ENCODE measurements around a stretch of chr9.

DNA sequence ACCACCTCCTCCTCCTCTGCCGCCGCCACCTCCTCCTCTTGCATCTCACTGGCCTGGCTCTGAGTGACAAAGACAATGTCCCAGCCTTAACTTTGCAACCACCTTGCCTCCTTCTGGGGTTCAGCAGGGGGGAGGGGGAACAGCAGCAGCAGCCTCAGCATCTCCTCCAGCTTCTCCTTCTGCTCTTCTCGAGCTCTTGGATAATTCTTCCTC lies 466 bp upstream of the ZNF462 start:
- RRBS: no CpG with 5 or more reads among the region's 3 CpGs

DNA sequence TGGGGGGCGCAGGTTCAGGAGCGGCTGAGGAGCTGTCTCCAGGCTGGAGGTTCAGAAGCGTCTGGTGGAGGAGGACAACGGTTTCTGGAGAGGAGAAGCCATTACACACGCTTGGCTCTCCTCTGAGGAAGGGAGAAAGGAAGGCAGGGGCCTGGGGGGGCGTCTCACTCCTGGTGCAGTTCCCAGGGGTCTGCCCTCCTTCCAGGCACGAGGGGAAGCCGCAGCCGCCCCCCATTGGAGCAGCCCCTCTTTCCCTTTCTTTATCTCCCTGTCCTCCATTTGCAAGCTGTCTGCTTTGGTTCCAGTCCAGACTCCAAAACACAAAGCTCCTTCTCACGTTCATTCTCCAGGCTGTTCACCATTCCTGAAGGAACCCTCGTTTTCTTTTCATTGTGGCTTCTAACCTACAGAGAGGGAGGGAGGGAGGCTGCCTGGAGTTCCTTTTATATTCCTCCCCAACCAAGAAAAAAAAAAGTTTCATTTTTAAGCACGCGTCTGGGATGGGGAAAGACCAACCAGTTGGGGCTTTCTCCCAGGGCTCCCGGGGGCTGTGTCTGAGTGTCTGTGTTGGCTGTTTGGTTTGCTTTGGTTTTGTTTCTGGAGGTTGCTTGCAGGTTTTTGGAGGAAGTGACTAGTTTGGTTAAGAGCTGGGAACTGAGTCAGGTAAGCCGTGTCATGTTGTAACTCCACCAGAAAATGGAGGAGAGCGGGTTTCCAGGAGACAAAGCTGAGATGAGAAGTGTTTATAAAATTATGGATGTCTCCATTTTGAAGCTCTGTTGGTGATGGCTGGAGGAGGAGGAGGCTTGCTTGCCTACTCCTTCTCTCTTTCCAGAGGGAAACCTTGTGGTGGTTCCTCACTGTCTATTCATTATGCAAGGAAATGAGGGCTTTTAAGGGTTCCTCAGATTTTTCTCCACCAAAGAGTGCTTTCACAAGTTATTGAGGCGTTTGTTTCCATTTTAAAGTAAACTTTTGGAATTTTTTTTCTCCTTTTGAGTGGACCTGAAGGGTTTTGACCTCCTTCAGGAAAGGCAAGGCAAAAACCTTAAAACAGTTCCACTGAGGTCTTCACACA lies 1.6 kb downstream of the ZNF462 start:
- RRBS: no CpG with 5 or more reads among the region's 17 CpGs

- RRBS: no CpG with 5 or more reads among the region's 4 CpGs
Measured at GRCh38 chr9:106878863-106879405, 16.0 kb downstream of the ZNF462 start.

GRCh38 chr9:106928985-106929946 lies 66.3 kb downstream of the ZNF462 start:
- RRBS: no CpG with 5 or more reads among the region's 27 CpGs

- RRBS: no CpG with 5 or more reads among the region's 3 CpGs
Measured at GRCh38 chr9:107068512-107069027, 205.6 kb downstream of the ZNF462 start.

DNA sequence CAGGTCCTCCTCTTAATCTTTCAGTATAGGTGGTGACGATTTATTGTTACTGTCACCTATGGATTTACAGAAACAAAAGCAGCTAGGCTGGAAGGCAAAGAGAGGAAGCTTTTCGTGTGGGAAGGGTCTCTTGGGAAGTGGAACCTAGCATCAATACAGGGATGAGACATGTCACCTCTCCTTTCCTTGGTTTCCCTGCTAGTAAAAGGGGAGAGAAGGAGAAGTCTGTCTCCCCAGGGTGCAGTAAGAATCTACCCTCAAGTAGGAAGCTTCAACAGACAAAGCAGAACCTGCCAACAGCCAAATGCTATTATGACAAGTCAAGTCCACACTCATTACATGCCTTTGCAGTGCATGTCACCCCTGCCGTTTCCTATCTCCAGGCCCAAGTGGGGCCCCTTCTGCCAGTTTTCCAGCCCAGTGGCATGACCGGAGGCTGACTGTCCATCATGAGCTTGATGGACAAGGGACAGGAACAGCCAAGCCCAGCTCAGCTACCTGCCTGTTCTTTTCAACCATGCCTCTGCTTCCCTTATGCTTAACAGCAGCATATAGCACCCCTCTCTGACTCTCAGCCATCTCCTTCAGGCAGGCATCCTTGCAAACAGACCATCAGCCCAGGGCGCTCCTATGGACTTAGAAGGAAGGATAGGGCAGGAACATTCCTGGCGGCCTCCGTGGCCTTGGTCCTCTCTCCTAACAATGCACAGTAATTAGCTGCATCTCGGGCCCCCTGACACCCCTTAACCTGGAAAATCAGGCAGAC lies 107.2 kb upstream of the RAD23B start:
- RRBS: no CpG with 5 or more reads among the region's 8 CpGs

GRCh38 chr9:107318463-107319157 lies 35.5 kb downstream of the RAD23B start:
- RRBS: no CpG with 5 or more reads among the region's 6 CpGs

GRCh38 chr9:107324674-107325124 lies 41.6 kb downstream of the RAD23B start:
- RRBS: no CpG with 5 or more reads among the region's 1 CpG

GRCh38 chr9:107338458-107338937 lies 55.4 kb downstream of the RAD23B start:
- RRBS: no CpG with 5 or more reads among the region's 7 CpGs

DNA sequence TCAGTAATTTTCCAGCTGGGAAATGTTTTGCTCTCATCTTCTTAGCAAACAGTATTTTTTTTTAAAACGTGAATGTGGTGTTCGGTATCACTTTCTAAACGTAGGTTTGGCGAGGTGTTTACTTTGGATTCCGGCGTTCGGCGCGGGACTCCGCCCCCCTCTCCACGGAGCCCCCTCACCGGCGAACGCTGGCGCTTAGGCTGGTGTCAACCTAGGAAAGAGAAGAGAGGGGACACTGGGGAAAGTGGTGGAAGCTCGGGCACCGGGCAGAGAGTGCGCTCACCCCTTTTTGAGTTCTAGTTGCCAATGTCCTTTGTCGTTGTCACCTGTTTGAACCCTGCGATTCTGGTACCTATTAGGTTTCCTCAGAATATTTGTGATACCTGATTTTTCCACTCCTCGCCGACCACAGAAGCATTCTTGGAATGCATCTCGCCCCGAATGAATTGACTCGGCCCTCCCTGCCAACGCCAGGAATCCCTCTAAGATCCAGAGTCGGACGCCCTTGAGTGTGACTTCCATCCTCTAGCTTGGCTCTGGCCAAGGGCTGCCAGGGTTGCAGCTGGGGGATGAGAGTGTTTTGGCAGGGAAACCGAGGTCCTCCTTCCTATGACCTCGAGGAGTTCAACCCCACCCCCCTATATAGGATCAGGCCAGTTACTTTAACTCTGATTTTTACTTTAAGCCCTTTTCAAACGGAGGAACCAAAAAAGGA lies 2.0 kb upstream of the KLF4 start:
- RRBS: 15% methylated on average over 13 of the region's 31 CpGs

DNA sequence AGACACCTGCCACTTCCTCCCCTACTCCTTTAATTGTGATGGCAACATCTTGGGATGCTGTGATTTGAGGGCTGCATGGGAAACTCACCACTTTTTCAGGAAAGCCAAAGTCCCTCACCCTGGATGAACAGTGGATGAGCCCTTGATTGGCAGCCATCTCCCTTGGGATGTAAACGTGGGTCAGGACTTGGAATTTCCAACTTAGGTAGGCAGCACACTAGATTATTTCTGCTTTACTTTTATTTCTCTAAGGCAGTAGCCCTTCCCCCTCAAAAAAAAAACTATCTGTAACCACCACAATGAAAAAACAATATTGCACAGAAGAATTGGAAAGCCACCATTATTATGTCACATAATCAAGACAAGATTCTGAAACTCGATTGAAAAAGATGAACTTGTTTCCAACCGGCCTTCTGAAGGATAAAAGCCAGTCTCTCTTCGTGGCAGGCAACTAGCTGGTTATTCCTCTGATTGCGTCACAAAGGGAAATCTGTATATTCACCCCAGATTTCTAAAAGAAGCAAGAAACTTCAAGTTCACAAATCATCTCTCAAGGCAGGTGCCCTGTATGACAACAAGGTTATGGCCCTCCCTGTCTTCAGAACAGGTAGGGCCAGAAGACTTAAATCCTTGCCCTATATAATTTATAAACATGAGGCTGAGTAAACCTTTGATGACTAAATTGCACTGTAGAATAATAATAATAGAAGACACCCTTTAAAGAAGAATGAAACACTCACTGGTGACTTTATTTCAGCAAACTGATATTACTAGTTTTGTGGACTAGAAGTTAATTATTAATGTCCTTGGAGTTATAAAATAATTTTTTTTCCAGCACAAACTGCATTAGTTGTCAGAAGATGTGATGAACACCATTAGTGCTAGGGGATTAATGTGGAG lies 2.8 kb upstream of the KLF4 start:
- RRBS: no CpG with 5 or more reads among the region's 5 CpGs

- RRBS: no CpG with 5 or more reads among the region's 5 CpGs
Measured at GRCh38 chr9:107632025-107632355, 142.4 kb upstream of the KLF4 start.

DNA sequence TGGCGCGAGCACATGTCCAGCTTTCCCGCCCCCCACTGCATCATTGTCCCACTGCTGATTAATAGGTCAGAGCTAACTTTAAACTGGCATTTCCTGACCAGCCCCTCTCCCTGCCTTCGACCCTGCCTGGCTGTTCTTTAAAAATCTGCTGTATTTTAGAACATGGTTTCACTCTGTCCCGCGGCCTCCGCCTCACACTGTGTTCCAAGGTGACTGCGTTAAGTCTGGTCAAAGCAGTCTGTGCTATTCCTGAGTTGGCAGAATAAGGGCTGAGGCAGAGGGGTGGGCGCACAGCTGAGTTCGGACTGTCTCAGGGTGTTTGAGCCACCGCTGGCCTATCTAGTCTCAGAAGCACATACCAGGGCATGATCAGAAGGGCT lies 178.2 kb upstream of the KLF4 start:
- RRBS: no CpG with 5 or more reads among the region's 11 CpGs

- RRBS: no CpG with 5 or more reads among the region's 16 CpGs
Measured at GRCh38 chr9:107732658-107734081, 243.6 kb upstream of the KLF4 start.

GRCh38 chr9:107750622-107751020 lies 261.1 kb upstream of the KLF4 start:
- RRBS: no CpG with 5 or more reads among the region's 6 CpGs

GRCh38 chr9:107755173-107755835 lies 265.7 kb upstream of the KLF4 start:
- RRBS: no CpG with 5 or more reads among the region's 7 CpGs

- RRBS: no CpG with 5 or more reads among the region's 5 CpGs
Measured at GRCh38 chr9:107820321-107820785, 330.8 kb upstream of the KLF4 start.

DNA sequence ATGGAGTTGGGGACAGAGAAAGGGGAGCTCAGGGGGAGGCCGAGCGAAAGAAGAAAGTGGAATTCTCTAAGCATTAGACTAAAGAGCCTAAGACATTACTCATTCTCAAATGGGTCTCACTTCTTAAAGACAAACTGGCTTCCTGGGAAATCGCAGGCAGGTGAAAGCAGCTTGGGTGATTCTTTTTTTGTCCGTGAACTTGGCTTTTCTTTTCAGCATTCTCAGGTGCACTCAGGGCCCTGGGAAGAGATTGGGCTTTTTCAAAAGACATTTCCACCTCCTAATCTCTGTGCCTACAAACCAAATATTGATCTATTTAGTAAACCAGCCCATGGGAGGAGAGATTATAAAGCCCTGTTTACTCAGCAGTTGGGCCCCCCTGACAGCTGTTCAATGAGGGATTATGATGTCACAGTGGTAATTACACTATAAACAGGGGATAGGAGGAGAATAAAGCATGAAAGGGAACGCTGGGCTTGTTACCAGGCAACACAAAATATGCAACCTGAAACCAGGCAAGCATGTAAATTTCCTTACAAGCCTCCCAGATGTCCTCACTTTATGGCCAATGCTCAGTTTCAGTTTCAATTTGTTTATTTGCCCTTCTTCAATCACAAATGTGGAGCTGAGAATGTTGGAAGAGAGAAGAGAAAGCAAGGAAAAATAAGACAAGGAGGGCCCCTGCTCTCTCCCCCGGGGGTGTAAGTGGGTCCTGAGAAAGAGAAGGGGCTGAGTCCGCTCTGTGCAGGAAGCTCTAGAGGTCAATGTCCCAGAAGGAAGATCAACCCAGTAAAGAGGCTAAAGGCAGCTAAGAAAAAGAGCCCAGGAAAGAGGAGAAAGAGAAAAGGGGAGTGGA lies 583.8 kb downstream of the ACTL7B start:
- RRBS: no CpG with 5 or more reads among the region's 7 CpGs

GRCh38 chr9:108963356-108963854 lies 29.2 kb downstream of the ABITRAM start:
- RRBS: no CpG with 5 or more reads among the region's 3 CpGs